ENCODE measurements around the genes UGT1A6 and TRPM8.

DNA sequence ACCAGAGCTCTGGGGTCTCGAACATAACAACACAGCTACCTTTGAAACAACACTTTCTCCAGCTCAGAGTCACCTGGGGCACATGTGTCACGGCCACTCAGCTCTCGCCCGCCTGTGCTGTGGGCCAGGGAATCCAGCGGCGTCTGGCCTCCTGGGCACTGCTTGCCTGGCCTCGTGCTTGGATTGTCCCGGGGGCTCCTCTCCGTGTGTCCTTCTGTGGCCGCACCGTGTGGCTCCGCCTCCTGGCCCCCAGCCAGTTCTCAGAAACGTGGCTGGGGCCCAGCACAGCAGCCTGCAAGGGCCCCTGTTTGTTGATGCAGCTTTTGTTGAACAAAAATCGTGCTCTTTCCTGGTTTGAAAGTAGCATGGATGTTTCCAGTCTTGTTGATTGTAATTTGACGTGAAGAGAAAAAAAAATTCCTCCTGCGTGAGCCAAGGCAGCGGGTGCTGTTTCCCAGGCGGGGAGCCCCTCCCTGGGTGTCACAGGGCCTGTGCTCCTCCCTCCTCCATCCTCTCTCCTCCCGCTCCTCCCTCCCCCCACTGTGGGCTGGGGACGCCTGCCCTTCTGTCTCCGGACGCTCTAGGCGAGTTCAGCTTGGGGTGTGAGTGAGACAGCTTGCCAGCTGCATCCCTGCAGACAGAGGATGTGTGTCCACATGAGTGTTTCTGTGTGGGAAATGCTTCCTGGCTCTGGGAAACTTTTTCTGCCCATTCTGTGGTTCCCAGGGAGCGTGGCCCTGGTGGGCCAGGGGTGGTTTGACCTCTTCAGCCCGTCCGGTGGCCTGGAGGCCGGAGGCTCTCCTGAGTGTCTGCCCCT is 96.7 kb downstream of the USP40 start:
- PRO-cap, 5 experiments, result peak in 1 of 5 experiments; most common plus-strand start position 587 of the sequence (in 1); most common minus-strand start position 523 of the sequence (in 1)
- RAMPAGE, long total RNA, 2 experiments, result no peak in any of the 2 experiments
- RRBS, result no CpG with 5 or more reads among the region's 27 CpGs

- PRO-cap, 5 experiments, result no peak in any of the 5 experiments
- RAMPAGE, long total RNA, 2 experiments, result no peak in any of the 2 experiments
- RRBS, result no CpG with 5 or more reads among the region's 3 CpGs
These were observed 46.5 kb downstream of the USP40 start for GRCh38 chr2:233519959-233520556.

DNA sequence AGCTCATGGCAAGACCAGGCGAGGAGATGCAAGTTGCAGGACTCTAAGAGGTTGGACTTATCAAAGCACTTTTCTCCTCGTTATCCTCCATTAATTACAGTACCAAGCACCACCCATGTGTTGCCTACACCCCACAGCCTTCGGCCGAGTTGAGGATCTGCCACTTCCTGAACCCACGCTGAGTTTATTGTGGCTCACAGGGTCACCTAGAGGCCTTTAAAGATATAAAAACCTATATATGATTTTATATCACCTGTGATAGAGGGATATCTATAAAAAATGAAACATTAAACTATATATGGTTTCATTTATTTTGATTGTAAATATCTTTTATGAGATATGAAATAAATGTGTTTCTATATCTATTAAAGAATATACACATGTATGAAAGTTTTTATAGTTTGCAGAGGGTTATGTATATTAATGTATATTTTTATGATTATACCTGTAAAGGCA is 2.7 kb downstream of the UGT1A10 start:
- PRO-cap, 5 experiments, result no peak in any of the 5 experiments
- RAMPAGE, long total RNA, 2 experiments, result no peak in any of the 2 experiments
- RRBS, result no CpG with 5 or more reads among the region's 5 CpGs

GRCh38 chr2:233692449-233693030 is at the start of gene UGT1A6:
Gene UGT1A6, plus strand, starts transcription at chr2:233692890.
- PRO-cap, 5 experiments, result peak in 5 of 5 experiments; most common plus-strand start chr2:233692873 (in 2); most common minus-strand start chr2:233692817 (in 2)
- RAMPAGE, long total RNA, 2 experiments, result no peak in any of the 2 experiments
- RRBS, result no CpG with 5 or more reads among the region's 8 CpGs

DNA sequence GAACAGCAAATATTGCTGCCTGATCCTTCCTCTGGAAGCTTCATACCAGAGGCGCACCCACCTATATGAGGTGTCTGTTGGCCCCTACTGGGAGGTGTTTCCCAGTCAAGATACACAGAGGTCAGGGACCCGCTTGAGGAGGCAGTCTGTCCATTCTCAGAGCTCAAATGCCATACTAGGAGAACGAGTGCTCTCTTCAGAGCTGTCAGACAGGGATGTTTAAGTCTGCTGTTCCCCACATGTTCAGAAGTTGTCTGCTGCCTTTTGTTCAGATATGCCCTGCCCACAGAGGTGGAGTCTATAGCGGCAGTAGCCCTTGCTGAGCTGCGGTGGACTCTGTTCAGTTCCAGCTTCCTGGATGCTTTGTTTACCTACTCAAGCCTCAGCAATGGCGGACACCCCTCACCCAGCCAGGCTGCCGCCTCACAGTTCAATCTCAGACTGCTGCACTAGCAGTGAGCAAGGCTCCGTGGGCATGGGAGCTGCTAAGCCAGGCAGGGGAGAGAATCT is 8.1 kb downstream of the UGT1A3 start:
- PRO-cap, 5 experiments, result peak in 2 of 5 experiments; most common minus-strand start position 239 of the sequence (in 1)
- RAMPAGE, long total RNA, 2 experiments, result no peak in any of the 2 experiments
- RRBS, result no CpG with 5 or more reads among the region's 8 CpGs

GRCh38 chr2:233775454-233775951 is 2.6 kb upstream of the MROH2A start:
- PRO-cap, 5 experiments, result no peak in any of the 5 experiments
- RAMPAGE, long total RNA, 2 experiments, result no peak in any of the 2 experiments
- RRBS, result no CpG with 5 or more reads among the region's 6 CpGs

- PRO-cap, 5 experiments, result no peak in any of the 5 experiments
- RAMPAGE, long total RNA, 2 experiments, result no peak in any of the 2 experiments
- RRBS, result no CpG with 5 or more reads among the region's 19 CpGs
These were observed 5.8 kb downstream of the HJURP start for GRCh38 chr2:233848323-233849046.

DNA sequence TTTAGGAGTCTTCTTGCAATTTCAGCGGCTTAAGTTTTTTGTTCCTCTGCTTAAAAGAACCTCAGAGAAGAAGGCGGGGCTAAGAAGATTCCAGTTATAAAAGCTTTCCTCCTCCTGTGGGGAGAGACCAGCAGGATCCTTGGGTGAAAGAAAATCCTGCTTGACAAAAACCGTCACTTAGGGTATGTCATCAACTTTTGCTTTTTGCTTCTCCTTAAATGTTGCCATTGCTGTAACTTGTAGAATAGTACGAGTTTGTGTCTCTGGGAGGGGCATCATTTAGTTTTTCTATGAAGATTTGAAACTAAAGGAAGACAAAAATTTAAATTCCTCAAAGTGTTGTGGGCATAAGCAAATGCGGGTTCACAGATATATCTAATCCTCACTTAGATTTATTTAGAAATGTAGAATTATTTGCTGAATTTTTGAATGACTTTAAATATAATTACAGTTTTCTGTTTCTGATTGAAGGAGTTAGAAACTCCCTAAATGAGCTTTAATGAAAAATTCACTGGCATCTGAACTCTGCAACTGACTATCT is at the start of gene TRPM8:
Gene TRPM8 (plus strand): TSS at position 123 of the 541 bp plus-strand sequence.
- PRO-cap, 5 experiments, result no peak in any of the 5 experiments
- RAMPAGE, long total RNA, 2 experiments, result no peak in any of the 2 experiments
- RRBS, result no CpG with 5 or more reads among the region's 5 CpGs

DNA sequence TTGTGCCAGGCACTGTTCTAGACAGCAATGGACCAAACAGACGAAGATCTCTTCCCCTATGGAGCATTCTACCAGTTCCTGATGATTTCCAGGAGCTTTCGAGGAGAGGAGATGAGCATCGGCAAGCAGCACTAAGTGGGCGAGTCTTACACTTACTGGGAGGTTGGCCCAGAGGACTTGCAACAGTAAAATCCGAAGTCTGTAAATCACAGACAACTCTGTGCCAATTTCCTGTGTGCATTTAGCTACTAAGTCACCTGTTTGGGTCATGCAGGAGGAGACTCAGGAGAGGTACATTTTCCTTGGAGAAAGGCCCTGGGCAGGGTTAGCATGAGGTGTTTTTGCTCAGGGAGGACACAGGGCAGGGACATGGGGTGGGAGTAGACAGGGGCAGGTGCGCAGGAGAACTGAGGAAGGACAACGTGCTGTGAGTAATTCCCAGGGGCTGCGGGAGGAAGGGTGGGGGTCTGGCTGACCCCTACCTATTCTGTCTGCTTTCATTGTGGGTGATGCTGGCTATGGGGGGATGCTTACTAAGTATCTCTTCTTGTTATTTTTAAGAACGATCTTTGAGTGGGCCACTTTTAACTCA is 59.0 kb downstream of the TRPM8 start:
- PRO-cap, 5 experiments, result peak in 3 of 5 experiments; most common plus-strand start position 322 of the sequence (in 1); most common minus-strand start position 137 of the sequence (in 3)
- RAMPAGE, long total RNA, 2 experiments, result start-site peak on the plus strand in 1 of 2 experiments, centred at position 273 of the sequence, 124 reads per replicate
- RRBS, result no CpG with 5 or more reads among the region's 9 CpGs

- PRO-cap, 5 experiments, result peak in 1 of 5 experiments; most common plus-strand start chr2:233978989 (in 1)
- RAMPAGE, long total RNA, 2 experiments, result no peak in any of the 2 experiments
- RRBS, result no CpG with 5 or more reads among the region's 4 CpGs
These were observed 61.5 kb downstream of the TRPM8 start for GRCh38 chr2:233978658-233979130.

- PRO-cap, 5 experiments, result no peak in any of the 5 experiments
- RAMPAGE, long total RNA, 2 experiments, result no peak in any of the 2 experiments
- RRBS, result no CpG with 5 or more reads among the region's 11 CpGs
These were observed 25.1 kb upstream of the SPP2 start for GRCh38 chr2:234025335-234025944.

- PRO-cap, 5 experiments, result no peak in any of the 5 experiments
- RAMPAGE, long total RNA, 2 experiments, result no peak in any of the 2 experiments
- RRBS, result no CpG with 5 or more reads among the region's 8 CpGs
These were observed 152.6 kb downstream of the SPP2 start for GRCh38 chr2:234203102-234203444.

DNA sequence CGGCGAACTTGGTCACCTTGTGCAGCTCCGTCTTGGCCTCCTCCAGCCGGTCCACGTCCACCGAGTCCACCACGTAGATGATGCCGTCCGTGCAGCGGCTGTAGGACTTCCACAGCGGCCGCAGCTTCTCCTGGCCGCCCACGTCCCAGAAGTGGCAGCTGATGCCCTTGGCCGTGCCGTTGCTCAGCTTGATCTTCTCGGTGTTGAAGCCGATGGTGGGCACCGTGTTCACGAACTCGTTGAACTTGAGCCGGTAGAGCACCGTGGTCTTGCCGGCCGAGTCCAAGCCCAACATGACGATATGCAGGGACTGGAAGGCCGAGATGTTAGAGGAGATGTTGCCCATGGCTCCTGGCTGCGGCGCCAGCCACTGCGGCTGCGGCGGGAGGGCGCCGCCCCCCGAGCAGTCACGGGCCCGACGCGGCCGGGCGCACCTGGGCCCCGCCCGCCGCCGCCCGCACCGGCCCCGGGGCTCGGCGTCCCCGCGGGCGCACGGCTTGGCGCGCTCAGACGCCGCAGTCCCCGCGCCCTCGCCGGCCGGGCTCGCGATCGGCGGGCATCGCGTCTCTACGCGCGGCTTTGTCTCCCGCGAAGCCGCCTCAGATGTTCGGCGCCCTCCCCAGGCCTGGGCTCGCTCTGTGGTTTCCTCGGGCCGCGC is 511 bp downstream of the ARL4C start:
- PRO-cap, 5 experiments, result peak in 1 of 5 experiments; most common minus-strand start position 337 of the sequence (in 1)
- RAMPAGE, long total RNA, 2 experiments, result no peak in any of the 2 experiments
- RRBS, result 4% methylated on average over 24 of the region's 81 CpGs

- PRO-cap, 5 experiments, result no peak in any of the 5 experiments
- RAMPAGE, long total RNA, 2 experiments, result no peak in any of the 2 experiments
- RRBS, result no CpG with 5 or more reads among the region's 11 CpGs
These were observed 48.0 kb upstream of the ARL4C start for GRCh38 chr2:234544849-234545215.

GRCh38 chr2:234873509-234874191 is 78.2 kb upstream of the SH3BP4 start:
- PRO-cap, 5 experiments, result peak in 1 of 5 experiments; most common minus-strand start chr2:234873674 (in 1)
- RAMPAGE, long total RNA, 2 experiments, result no peak in any of the 2 experiments
- RRBS, result no CpG with 5 or more reads among the region's 10 CpGs

DNA sequence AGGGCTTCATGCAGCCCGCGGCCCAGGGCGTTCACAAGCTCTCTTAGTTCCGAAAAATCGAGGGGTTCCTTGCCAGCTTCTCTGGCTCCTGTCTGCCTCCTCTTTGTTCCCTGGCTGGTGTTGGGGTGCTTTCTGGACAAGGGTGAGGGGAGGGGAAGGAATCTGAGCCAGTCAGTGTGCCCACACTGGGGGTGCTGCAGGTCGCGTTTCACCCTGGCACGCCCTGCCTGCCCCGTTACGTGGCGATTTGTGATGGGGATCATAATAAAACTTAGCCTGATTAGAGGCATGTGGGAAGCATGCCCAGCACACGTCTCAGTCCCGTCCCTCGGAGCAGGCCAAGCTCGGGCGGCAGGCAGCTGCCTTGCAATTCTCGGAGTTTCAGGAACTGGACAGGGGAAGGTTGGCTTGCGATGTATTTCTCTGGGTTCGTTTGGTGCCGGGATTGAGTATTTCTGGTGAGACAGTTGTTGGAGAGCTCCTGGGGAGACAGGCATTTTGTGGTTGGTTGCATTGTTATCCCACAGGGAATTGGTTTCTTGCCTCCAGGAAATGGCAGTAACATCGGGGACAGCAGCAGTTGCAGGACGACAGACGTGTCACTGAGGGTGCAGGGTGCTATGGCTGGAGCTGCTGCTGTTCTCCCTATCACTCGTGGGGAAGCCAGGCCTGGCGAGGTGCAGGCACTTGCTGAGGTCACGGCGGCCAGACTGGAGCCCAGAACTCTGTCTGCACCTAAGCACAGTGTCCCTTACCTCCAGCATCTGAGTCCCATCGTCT is 23.0 kb downstream of the SH3BP4 start:
- PRO-cap, 5 experiments, result no peak in any of the 5 experiments
- RAMPAGE, long total RNA, 2 experiments, result no peak in any of the 2 experiments
- RRBS, result no CpG with 5 or more reads among the region's 28 CpGs

- PRO-cap, 5 experiments, result peak in 3 of 5 experiments; most common plus-strand start chr2:234980649 (in 2); most common minus-strand start chr2:234980569 (in 1)
- RAMPAGE, long total RNA, 2 experiments, result no peak in any of the 2 experiments
- RRBS, result no CpG with 5 or more reads among the region's 9 CpGs
These were observed 28.6 kb downstream of the SH3BP4 start for GRCh38 chr2:234980288-234980946.

GRCh38 chr2:234998265-234999543 is 46.9 kb downstream of the SH3BP4 start:
- PRO-cap, 5 experiments, result peak in 3 of 5 experiments; most common plus-strand start chr2:234998989 (in 2); most common minus-strand start chr2:234998503 (in 1)
- RAMPAGE, long total RNA, 2 experiments, result no peak in any of the 2 experiments
- RRBS, result no CpG with 5 or more reads among the region's 34 CpGs

DNA sequence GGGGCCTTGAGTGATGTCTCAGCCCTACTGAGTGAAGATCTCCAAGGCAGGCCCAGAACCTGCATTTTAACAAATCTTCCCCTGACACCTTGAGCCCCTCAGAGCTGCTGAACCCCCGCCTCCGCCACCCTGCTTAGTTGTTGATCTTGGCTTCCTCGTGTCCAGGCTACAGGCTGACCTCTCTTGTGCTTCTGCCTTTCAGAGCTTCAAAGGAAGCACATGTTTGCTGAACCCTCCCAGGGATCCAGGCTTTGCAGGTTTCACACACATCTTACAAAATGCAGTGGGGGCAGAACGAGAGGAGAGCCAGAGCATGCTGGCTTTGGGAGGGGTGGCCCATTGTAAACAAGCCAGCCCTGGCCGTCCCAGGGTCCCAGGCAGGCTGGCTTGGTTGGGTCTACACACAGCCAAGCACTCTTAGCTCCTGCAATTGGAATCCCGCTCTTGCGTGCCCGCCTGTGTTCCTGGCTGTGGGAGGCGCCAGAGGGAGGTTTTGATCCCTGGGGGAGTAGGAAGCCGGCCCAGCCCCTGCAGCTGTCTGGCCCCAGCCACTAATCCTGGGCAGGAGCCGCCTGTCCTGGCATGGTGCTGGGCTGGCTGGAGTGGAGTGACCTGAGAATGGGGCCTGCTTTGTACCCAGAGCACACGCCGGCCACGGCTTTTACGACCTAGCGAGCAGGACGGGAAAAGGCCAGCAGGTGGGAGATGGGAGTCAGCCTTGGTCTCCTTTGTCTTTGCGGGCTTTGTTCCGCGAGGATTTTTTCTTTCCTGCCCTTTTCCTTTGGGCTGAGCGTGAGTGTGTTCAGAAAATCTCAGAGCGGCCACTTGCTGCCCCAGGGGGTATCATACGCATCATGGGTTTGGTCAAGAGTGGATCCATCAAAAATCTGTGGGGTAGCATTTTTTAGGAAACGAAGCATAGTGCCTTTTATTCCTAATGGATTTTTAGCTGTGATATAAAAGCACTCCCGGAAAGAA is 54.0 kb downstream of the SH3BP4 start:
- PRO-cap, 5 experiments, result peak in 2 of 5 experiments; most common plus-strand start position 276 of the sequence (in 1); most common minus-strand start position 419 of the sequence (in 2)
- RAMPAGE, long total RNA, 2 experiments, result no peak in any of the 2 experiments
- RRBS, result no CpG with 5 or more reads among the region's 25 CpGs

GRCh38 chr2:235050678-235051795 is 99.2 kb downstream of the SH3BP4 start:
- PRO-cap, 5 experiments, result peak in 4 of 5 experiments; most common plus-strand start chr2:235050908 (in 1); most common minus-strand start chr2:235051116 (in 3)
- RAMPAGE, long total RNA, 2 experiments, result no peak in any of the 2 experiments
- RRBS, result no CpG with 5 or more reads among the region's 27 CpGs

All from liver (tissue), 9 donors.